A673 (cell line): Measurements from ENCODE around the genes PYGO2, ZBTB7B, DCST1, EFNA3 and YY1AP1.

GRCh38 chr1:154609192-154609925 is 1.4 kb upstream of the ADAR start:
- PRO-cap, result no peak

DNA sequence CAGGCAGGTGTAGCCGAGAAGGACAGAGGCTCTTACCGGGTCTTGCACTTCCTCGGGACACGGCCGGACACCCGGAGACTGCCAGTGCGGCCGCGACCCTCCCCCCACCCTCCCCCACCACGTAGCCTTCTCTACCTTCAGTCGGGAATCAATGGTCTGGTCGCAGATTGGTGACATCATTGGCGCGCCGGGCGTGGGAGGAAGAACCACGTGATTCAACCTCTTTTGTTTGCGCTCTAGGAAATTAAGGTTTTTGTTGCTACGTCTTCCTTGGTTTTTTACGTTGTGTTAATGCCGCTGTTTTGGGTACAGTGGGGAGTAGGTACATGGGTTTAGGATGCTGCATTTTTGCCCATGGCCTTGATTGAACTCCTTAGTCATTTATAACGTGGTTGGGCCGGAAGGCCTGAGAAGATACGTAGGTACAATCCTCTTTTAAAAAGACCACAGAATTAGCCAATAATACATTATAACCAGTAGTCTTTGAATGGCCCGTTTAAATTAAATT is 19.9 kb upstream of the ADAR start:
- PRO-cap, result bidirectional peak, plus-strand start at position 179 of the sequence, minus-strand start at position 150 of the sequence

DNA sequence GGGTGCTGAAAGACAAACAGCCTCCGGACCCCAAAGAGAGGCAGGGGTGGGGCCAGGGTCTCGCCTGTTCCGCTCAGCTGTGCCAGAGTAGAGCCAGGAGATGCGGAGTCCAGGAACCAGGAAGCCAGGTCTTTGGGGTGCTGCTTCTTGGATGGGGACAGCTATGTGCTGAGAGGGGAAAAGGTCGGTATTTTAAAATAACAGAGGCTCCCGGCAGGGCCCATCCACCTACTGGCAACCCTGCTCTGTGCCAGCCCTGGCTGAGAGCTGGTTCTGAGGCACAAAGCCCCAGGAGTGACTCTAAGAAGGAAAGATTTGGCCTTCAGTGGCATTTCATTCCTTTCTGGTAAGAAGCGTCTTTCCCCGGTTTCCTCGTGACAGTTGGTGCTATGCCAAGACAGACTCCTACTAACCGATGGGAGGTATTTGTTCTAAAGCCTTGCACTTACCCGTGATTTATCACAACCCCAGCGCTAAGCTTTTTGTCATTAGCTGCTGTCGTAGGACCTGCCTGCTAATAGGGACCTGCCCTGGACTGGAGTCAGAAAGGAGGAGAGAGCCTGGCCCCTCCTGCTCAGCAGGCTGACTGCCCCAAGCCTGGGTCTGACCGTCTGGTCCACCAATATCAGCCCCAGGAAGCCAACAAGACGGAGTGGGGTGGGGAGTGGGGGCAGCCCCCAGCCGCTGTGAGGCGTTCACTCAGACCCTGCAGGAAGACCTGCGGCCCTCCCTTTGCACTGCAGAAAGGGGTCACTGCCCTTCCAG is 123.1 kb upstream of the ADAR start:
- PRO-cap, result no peak

DNA sequence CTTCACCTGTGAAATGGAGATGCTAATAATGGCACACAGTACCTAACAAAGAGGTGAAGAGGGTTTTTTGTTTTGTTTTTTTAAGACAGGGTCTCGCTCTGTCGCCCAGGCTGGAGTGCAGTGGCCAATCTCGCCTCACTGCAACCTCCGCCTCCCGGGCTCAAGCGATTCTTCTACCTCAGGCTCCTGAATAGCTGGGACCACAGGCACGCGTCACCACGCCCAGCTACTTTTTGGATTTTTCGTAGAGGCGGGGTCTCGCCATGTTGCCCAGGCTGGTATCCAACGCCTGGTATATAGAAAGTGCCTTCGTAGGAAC is 541 bp downstream of the PMVK start:
- PRO-cap, result no peak

DNA sequence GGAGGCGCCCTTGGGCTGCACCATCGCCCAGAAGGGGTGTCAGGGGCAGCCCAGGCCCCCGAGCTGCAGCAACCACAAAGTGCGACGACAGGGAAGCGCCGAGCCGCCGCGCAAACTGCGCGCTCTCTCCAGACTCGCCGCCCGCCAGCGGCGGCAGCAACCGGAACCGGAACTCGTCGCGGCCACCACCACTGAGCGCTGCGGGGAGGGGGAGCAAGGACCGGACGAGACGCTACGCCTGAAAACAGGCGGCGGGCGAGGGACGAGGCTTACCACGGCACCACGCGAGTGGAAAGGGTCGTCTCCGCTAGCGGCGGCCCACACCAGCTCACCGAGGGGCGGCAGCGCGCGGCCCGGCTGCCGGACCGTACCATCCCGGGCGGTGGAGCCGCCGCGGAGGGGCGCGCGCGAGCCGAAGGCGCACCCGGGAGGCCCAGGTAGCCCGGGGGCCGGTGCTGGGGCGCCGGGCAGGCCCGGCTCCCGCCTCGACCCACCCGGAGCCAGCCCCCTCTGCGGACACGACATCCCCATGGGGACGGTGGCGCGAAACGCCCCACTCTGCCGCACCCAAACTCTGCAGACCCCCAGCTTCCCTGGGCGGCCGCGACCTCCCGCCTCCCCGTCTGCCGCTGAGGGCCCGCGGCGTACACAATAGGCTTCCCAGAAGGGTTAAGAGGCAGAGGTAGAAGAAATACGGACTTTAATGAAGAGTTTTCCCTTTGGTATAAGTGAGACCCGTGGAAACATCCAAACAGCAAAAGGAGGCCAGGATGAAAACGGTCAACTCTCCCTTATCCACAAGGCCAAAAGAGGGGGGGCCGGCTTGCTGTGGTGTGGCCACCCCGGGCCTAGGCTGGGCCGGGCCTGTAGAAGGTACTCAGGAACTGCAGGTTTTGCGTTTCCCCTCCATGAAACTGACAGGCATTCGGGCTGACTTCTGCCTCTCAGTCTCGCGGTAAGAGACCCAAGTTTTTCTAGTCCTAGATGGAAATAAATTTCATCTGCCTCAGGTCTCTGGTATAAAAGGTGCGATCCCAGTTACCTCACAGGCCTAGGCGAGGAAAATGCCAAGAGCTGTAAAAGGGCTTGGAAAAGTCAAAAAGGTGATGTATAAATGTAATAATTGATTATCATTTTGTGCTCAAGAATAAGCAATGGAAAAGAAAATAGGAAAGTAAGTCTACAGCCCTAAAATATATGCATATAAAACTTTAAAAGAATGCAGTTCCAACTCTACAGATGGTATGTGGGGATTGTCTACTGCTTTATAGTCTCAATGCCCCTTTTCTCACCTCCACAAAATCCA is at the start of gene PYGO2:
PYGO2 (minus strand) TSS at position 168 of the 1,306 bp plus-strand sequence.
- PRO-cap, result bidirectional peak, plus-strand start at position 191 of the sequence, minus-strand start at position 117 of the sequence; bidirectional peak, plus-strand start at position 664 of the sequence, minus-strand start at position 625 of the sequence

- PRO-cap, result bidirectional peak, plus-strand start at chr1:154999694, minus-strand start at chr1:154999357; bidirectional peak, plus-strand start at chr1:155000262, minus-strand start at chr1:155000158
These were observed 2.8 kb upstream of the ZBTB7B start for GRCh38 chr1:154999585-155000434.

DNA sequence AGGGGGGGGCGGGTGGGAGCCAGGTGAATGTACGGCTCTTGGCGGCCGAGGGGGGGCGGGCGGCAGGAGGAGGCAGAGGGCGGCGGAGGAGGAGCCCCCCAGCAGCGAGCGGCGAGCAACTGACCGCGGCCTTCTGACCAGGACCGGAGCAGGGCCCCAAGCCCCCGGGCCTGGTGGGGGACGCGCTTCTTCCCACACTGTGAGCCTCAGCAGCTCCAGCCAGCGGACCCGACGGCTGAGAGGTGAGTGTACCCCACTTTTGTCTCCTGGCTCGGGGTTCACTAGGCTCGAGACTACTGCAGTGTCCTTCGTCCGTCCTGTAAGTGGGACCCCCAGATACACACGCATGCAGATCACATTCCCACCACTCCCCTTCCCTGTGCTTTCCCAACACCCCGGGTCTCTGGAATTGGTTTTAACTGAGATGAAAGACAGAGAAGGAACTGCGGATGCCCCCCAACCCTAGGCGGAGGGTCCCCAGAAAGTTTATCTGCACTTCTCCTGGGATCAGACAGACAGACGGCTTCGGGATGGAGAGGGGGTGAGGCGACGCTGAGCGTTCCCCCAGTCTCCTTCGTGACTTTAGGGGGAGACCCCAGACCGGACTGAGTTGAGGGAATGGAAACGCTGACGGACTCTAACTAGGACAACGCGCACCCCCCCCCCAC is at the start of gene ZBTB7B:
ZBTB7B (plus strand) TSS at position 101 of the 668 bp plus-strand sequence.
- PRO-cap, result bidirectional peak, plus-strand start at position 518 of the sequence, minus-strand start at position 328 of the sequence; bidirectional peak, plus-strand start outside the sequence, minus-strand start at position 607 of the sequence

GRCh38 chr1:155007348-155007840 is 4.8 kb downstream of the ZBTB7B start:
- PRO-cap, result no peak

GRCh38 chr1:155010204-155010779 is 7.7 kb downstream of the ZBTB7B start:
- PRO-cap, result no peak

DNA sequence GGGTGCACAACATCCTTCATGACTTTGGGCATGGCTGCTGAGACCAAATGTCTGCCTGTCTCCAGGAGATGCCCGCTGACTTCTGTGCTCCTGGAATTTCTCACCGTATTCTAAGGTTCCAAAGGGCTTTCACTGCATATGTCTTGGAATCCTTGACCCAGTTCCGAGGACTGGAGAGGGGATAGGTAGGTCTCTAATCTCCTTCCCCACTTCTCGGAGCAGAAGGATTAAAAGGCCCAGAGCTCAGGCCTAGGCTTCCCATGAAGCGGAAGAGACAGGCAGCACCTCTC is at the start of gene DCST1:
DCST1 (plus strand) TSS at position 155 of the 290 bp plus-strand sequence.
- PRO-cap, result no peak

- PRO-cap, result no peak
These were observed 4.2 kb downstream of the DCST1 start for GRCh38 chr1:155037798-155038302.

DNA sequence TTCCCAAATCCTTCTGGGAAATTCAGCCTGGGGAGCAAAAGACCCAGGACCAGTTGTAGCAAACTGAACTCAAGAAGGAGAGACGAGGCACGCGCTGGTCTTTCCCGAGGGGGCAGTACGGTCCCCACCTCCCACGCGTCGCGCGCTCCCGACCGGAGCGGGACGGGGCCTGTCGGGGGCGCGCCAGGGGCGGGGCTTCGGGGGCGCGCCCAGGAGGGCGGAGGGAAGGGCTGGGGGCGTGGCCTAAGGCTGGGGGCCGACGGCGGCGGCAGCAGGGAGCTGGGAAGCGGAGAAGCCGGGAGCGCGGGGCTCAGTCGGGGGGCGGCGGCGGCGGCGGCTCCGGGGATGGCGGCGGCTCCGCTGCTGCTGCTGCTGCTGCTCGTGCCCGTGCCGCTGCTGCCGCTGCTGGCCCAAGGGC is at the start of gene EFNA3:
EFNA3 (plus strand) TSS at position 241 of the 418 bp plus-strand sequence.
- PRO-cap, result bidirectional peak, plus-strand start at position 313 of the sequence, minus-strand start at position 93 of the sequence

GRCh38 chr1:155085605-155086090 is 7.0 kb downstream of the EFNA3 start:
- PRO-cap, result no peak

GRCh38 chr1:155104838-155105346 is 22.8 kb upstream of the EFNA1 start:
- PRO-cap, result no peak

DNA sequence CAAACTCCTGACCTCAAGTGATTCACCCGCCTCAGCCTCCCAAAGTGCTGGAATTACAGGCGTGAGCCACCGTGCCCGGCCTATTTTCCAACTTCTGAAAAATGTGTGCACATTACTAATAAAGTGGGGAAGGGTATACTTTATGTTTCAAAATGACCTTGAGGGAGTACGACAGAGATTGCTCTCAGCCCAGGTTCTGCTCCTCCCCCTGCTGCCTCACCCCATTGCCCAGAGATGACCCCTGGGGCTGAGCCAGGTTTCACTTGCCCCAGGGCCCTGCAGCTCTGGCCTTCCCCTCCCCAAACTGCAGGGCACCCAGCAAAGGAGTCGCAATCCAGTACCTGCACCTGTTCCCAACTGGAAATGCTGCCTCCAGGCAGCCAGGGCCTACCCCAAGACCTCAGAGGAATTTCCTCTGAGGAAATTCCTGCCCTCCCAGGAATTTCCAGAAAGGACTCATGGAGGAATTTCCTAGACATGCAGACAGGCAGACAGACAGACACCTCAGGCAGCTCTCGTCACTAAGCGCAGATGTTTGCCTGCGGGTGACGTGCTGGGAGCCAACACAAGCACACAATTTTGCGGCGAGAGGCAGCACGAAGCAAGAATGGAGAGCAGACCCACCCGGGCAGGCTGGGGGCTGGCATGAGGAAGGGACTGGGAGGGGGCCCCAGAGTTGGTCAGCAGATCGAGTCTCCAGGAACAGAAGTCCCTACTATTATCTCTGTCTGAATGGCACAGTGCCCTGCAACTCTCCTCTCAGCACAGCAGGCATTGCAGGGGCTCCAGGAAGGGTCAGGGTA is 3.1 kb upstream of the EFNA1 start:
- PRO-cap, result no peak

DNA sequence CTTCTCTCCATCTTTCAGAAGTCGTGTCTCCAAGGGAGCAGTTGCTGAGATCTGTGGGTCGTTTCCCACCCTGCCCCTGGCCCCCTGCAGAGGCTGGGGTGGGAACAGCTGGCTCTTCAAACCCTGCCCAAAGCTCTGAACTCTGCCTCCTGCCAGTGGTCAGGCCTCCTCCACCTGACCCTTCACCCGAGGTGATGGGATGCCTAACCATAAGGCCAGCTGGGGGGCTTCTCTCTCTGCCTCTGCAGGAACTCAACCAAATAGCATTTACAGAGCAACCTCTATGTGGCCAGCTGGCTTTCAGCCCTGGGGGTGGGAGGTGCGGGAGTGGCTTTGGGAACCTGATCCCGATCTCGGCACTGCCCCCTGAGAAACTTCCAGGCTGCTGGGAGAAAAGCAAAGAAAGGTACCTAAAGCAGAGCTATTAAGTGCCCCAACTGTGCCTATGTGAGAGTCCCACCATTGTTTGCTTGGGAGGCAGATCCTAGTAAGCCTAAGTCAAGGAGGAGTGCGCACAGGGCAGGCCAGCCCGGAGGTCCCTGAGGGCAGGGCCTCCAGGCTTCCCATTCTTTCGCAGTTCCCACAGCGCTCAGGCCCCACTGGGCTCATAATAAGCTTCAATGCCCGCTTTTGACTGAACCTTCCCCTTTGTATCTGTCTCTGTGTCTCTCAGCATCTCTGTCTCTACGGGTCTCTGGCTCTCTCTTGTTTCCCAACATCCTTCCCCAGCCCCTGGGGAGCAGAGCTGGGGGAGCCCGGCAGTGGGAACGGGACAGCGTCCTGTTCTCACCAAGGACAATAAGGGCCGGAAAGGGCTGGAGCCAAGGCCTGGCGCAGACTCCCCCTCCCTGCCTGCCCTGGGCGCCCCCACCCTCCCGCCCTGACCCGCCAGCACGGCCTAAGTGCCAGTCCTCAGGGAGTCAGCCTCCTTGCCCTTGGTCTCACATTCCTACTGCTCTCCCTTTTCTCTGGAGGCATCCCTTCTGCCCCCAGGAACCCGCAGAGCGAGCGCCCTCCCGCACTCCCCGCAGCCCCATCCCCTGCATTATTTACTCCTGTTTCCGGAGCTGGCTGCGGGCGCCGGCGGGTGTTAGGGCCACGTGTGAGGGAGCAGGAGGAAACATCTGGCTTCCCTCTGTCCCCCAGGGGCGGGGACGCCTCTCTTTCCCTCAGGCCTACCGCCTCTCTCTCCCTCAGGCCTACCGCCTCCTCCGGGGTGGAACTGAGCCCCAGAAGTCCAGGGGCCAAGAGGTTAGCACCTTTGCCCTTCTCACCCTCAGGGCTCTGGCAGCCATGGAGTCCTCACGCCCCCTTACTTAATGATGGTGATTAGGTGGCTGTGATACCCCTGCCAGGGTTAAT is 6.8 kb downstream of the KRTCAP2 start:
- PRO-cap, result no peak

DNA sequence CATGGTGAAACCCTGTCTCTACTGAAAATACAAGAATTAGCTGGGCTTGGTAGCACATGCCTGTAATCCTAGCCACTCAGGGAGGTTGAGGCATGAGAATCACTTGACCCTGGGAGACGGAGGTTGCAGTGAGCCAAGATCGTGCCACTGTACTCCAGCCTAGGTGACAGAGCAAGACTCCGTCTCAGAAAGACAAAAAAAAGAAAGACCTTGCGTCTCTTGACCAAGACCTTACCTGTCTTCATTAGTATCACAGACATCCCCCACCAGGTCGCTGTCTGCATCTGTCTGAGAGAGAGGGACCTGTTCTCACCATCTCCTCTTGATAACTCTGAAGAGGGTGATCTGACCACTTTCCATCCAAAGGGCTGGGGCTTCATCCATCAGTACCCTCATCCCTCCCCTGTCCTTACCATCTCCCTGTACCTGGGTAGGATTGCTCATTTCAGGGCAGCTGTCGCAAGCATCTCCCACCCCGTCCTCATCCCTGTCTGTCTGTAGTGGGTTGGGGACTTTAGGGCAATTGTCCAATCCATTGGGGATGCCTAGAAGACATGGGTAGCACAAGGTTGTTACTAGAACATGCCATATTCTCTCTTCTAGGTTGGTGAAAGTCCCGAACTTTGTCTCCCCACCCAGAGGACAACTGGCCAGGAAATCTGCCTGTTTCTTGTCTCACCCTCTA is 8.0 kb downstream of the THBS3 start:
- PRO-cap, result no peak

DNA sequence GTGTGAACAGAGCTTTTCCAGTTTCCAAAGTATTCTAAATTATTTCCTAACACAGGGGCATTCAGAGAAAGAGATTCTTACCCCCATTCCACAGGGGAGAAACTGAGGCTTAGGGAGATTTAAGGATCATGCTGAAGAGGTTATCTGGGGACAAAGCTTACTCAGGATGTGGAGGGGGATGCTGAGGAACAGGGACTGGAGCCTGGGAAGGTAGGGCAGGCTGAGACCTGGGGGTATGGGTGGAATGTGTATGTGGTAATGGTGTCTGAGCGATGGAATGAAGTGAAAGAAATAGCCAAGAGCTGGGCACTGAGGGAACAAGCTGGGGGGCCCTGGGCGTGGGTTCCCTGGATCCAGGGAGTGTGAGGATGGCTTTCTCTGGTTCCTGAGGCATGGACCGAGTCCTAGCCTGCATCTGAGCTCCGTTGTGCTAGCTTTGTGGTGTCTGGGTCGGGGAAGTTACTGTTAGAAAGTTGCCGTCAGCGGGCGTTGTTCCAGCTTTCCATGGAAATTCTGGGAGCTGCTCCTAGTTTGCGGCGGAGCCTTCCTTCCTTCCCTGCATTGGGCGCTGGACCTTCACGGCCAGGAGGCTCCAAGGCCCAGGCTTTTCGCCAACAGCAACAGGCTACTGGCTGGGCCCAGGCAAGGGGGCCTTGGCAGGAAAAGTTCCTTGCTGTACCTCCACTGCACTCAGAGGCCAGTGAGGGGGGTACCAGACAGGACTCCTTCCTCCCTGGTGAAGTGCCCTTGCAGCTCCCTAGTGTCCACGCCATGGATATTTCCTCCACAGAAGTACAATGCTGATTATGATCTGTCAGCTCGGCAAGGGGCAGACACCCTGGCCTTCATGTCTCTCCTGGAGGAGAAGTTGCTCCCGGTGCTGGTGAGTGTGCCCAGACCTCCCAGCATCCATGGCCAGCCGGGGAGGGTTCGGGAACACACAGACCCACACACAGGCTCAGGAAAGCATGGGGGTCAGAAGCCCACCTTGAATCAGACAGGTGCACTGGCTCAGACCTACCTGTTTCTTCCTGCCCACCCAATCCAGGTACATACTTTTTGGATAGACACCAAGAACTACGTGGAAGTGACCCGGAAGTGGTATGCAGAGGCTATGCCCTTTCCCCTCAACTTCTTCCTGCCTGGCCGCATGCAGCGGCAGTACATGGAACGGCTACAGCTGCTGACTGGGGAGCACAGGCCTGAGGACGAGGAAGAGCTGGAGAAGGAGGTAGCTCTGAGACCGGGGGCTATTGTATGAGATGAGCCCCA is 3.3 kb downstream of the MTX1 start:
- PRO-cap, result no peak

- PRO-cap, result no peak
These were observed 37.1 kb downstream of the YY1AP1 start for GRCh38 chr1:155651492-155651892.

- PRO-cap, result unidirectional peak, plus-strand start at chr1:155688093; bidirectional peak, plus-strand start at chr1:155688315, minus-strand start at chr1:155688318; bidirectional peak, plus-strand start at chr1:155689091, minus-strand start at chr1:155688774
These were observed at the start of gene YY1AP1 for GRCh38 chr1:155687737-155688884. TSS of gene YY1AP1 (minus strand) at chr1:155688774.